Metanephros (tissue), 2 donors: ENCODE results near the genes CALHM6, NUS1 and MCM9.

DNA sequence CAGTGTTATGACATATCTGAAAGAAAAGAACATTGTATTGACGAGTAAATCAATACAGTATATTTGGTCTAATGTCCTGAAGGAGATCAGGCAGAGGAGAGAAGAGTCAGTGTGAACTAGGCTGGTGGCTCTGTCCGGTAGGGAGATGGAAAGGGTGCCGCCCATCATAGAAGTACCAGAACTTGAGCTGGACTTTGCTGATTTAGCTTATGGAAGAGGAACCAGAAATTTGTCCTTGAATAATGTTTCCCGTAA, at the start of gene CALHM6:
Gene CALHM6, plus strand, starts transcription at position 197 of the 255 bp plus-strand sequence.
- RAMPAGE, long total RNA: no peak

- RAMPAGE, long total RNA: no peak
Observed at GRCh38 chr6:116592780-116593137, 21.5 kb downstream of the RWDD1 start.

DNA sequence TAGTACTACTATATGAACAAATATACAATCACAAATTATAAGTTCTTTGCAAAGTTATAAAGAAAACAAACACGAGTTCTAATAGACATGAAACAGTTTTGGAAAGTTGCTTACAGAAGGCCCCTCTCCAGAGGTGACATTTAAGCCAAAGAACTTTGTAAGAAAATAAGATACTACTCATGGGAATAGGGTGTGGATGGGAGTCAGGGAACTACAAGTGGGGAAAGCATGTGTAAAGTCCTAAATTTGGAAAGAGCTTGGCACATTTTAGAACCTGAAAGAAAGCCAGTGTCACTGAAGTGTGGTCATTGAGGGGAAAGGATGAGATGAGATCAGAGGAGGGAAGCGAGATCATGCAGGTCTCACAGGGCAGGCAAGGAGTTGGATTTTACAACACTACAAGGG, 37.9 kb downstream of the VGLL2 start:
- RAMPAGE, long total RNA: no peak

GRCh38 chr6:117549280-117549978, 52.9 kb downstream of the GOPC start:
- RAMPAGE, long total RNA: no peak

GRCh38 chr6:117674574-117675652, at the start of gene NUS1:
TSS of gene NUS1 (plus strand) at chr6:117675469.
- RAMPAGE, long total RNA: no peak

DNA sequence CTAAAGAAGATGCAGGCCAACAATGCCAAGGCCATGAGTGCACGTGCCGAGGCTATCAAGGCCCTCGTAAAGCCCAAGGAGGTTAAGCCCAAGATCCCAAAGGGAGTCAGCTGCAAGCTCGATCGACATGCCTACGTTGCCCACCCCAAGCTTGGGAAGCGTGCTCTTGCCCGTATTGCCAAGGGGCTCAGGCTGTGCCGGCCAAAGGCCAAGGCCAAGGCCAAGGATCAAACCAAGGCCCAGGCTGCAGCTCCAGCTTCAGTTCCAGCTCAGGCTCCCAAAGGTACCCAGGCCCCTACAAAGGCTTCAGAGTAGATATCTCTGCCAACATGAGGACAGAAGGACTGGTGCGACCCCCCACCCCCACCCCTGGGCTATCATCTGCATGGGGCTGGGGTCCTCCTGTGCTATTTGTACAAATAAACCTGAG, 92.1 kb downstream of the SLC35F1 start:
- RAMPAGE, long total RNA: no peak

GRCh38 chr6:118465149-118465702, 82.9 kb upstream of the PLN start:
- RAMPAGE, long total RNA: no peak

- RAMPAGE, long total RNA: no peak
Observed at GRCh38 chr6:118526164-118526617, 21.9 kb upstream of the PLN start.

- RAMPAGE, long total RNA: no peak
Observed at GRCh38 chr6:118551503-118552292, 3.6 kb downstream of the PLN start.

- RAMPAGE, long total RNA: no peak
Observed at GRCh38 chr6:118558742-118559382, 10.8 kb downstream of the PLN start.

- RAMPAGE, long total RNA: no peak
Observed at GRCh38 chr6:118934113-118935580, at the start of gene MCM9. TSS of gene MCM9 (minus strand) at chr6:118935159.

GRCh38 chr6:119129795-119130504, 51.5 kb upstream of the FAM184A start:
- RAMPAGE, long total RNA: no peak

- RAMPAGE, long total RNA: no peak
Observed at GRCh38 chr6:119193714-119194354, 115.4 kb upstream of the FAM184A start.

GRCh38 chr6:119196332-119197027, 118.0 kb upstream of the FAM184A start:
- RAMPAGE, long total RNA: no peak

GRCh38 chr6:119248039-119248585, 101.4 kb downstream of the MAN1A1 start:
- RAMPAGE, long total RNA: no peak

DNA sequence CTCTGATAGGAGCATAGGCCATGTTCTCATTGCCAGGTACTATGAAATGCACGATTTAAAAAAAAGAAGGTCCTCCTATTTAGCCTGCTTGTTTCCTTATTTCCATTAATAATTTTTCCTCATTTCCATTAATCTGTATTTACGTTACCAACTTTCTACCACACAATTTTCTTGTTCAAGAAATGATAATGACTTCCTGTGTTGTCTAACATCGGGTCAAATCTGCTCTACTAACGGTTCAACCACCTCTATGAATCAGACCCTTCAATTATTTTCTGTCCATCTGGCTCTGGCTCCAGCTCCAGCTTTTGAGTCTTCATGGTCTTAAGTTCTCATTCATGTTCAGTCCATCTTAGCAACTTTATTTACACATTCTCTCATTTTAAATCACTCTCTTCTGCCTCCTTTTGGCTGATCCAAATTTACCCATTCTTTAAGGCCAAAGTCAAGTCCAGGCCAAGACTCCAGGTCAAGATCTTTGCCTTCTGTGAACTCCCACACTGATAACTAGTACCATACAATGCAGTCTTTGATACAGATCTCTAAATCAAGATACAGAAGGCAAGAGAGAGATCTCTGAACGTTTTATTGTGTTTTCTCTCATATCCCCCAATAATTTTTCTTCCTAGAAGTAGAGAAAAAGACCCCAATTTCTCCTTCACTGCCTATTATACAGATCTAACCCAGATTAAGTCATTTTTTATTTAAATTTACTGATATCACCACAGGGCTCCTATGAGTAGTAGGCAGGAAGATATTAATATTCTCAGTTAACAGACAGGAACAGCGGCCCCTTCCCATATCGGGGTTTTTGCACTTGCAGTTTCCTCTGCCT, 98.3 kb downstream of the MAN1A1 start:
- RAMPAGE, long total RNA: no peak

DNA sequence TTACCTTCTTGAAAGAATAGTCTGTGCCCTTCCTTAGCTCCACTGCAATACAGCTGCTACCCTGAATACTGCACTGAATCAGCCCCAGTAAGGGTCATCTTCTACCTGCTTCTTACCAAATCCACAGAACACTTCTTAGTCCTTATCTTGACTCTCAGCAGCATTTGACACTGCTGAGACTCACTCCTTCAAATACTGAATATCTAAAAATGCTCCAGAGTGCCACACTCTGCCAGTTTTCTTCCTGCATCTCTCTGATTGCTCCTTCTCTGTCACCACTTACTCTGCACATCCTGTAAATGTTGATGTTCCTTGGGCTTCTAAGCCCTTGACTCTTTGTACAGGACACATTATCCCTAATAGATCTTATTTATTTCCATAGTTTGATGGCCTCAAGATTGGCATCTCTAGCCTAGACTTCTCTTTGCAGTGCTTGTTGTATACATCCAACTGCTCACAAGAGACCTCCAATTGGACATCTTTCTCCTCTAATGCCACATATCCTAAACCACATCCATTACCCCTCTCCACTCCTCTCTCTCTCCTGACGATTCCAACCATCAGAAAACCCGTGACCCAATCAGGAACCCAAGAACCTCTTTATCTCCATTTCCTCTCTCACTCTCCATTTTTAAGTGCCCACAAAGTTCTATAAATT, 19.7 kb downstream of the MAN1A1 start:
- RAMPAGE, long total RNA: no peak

DNA sequence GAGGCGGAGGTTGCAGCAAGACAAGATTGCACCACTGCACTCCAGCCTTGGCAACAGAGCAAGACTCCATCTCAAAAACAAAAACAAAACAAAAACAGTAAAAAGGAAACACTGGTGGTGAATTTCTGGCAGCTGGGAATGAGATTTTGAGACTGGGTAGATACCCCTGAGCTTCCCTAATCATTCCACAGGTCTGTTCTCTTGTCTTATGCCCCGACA, 9.6 kb downstream of the MAN1A1 start:
- RAMPAGE, long total RNA: no peak

DNA sequence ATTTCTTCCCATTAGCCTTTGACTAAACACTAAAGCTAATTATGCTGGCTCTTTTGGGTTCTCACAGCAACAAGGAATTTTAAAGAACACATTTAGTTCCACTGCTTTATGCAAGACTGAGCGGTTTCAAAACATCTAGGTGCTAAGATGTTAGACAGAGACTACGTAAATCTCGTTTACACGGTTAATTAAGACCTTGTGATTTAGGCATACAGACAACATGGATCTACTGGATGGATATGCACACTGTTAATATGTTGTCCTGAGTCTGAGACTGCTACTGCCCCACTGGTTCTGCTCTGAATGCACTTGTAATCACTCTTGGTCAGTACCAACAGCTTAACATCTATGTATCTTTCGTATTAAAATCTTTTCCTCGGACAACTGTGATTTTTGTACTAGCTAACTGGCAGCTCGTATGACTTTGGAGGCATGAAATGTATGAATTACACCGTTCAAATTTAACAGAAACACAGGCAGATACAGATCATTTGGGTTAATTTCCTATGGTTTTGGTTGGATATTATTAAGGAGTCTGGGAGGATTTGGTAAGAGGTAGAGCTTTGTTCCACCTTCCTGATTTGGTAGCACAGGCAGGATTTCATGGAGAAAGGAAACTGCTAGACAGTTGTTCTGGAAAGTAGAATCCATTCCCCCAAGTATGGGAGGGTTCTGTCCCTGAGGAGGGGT, 3.0 kb downstream of the MAN1A1 start:
- RAMPAGE, long total RNA: no peak

DNA sequence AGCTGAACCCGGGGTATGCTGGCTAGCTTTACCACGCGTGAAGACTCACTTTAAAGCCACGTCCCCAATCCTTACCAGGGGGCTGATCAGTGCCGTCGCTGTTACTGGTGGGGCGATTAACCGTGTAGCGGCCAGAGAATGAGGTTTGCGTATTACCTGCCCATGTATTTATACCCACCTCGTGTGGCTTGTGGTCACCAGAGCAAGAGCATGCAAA, 1.6 kb downstream of the MAN1A1 start:
- RAMPAGE, long total RNA: no peak